Thyroid gland (tissue), 7 donors: ENCODE measurements around a stretch of chr21.

DNA sequence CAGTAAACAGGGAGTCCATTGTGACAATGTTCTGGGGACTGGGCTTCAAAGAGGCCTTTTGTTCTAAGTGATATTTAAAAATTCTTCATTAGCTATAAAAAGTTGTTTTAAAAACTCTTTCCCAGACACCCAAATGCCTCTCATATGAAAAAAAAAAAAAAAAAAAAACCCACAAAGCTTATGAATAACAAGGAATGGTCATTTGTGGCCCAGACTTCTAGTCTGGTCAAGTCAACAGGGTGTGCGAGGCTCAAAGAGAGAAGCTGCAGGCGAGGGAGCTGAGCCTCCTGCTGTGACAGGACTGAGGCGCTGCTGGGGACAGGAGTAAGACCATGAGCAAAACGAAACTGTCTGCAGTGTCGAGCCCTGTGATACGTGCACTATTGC is 30.5 kb upstream of the KCNE2 start:
- PRO-cap, 2 experiments, result no peak in any of the 2 experiments
- RAMPAGE, long total RNA, 5 experiments, result no peak in any of the 5 experiments

DNA sequence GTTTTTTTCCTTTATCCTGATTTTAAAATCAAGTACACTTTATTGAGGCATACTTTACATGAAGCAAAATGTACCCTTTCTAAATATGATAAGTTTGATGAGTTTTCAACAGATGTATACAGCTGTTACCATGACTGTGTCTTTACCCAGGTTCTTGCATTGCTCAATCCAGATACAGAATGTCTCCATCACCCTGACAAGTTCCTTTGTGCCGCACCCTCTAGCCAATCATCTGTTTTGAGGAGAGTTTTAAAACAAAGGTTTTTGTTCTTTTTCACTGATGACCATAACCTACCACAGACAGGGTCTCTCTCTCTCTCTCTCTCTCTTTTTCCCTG is 1.1 kb upstream of the KCNE1 start:
- PRO-cap, 2 experiments, result no peak in any of the 2 experiments
- RAMPAGE, long total RNA, 5 experiments, result no peak in any of the 5 experiments

- PRO-cap, 2 experiments, result no peak in any of the 2 experiments
- RAMPAGE, long total RNA, 5 experiments, result no peak in any of the 5 experiments
These were observed 34.5 kb upstream of the KCNE1 start for GRCh38 chr21:34546518-34546816.

DNA sequence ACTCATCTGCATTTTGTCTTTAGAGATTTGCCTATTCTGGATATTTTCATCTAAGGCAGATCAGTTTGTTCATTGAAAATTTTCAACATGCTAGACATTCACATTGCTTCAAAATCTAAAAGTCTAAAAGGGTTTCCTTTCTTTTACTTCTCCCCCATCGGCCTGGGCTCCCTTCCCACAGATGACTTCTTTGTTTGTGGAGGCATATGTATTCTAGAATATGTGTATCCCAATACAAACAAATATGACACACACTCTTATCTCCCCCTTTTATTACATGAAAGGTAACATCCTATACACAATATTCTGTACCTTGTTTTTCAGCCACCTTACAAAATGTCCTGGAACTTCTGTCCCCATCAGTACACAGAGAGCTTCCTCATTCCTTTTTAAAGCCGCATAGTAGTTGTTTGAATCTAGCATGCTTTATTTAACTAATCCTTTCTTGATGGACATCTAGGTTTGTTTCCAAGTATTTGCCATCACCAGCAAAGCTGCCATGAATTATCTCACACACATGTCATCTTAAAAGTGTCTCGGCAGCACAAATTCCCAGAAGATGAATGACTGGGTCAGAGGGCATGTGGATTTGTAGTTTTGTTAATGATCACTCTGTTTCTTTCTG is 68.1 kb downstream of the CLIC6 start:
- PRO-cap, 2 experiments, result no peak in any of the 2 experiments
- RAMPAGE, long total RNA, 5 experiments, result no peak in any of the 5 experiments

DNA sequence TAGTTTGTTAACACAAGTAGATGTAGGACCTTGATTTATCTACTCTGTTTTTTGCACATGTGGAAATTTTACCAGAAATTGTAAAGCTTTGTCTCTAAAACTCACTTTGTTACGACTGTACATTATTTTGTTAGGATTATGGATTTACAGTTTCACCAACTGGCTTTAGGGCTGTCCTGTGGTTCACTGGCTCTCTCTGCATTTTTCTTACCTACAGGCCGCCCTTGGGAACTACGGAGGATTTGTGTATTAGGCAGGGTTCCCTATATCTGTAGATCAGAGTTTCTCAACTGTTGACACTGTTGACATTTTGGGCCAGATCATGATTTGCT is 125.6 kb downstream of the CLIC6 start:
- PRO-cap, 2 experiments, result no peak in any of the 2 experiments
- RAMPAGE, long total RNA, 5 experiments, result no peak in any of the 5 experiments

DNA sequence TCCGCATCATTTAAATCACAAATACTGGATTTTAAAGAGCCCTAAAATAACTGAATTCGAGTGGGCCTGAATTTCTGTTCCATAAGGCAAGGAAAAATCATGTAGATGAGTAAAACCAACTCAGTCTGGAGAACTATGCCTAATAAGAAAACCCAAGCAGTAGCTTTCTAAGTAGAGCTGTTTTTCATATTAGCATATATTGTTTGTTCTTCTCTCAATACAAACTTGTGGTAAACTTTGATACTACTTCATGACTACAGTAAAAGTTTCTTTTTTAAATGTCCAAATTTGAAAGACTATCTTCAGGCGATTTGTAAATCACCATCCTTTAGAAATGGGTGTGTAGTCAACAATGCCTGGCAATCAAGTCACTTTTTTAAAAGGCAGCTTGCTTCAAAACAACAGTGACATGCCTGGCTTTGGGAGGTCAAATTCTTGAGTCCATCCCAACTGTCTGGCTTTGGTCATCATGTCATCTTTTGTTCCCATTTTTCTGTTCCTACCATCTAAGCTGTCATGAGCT is 156.0 kb downstream of the CLIC6 start:
- PRO-cap, 2 experiments, result no peak in any of the 2 experiments
- RAMPAGE, long total RNA, 5 experiments, result no peak in any of the 5 experiments

GRCh38 chr21:34840616-34841202 is 171.9 kb downstream of the CLIC6 start:
- PRO-cap, 2 experiments, result no peak in any of the 2 experiments
- RAMPAGE, long total RNA, 5 experiments, result no peak in any of the 5 experiments

DNA sequence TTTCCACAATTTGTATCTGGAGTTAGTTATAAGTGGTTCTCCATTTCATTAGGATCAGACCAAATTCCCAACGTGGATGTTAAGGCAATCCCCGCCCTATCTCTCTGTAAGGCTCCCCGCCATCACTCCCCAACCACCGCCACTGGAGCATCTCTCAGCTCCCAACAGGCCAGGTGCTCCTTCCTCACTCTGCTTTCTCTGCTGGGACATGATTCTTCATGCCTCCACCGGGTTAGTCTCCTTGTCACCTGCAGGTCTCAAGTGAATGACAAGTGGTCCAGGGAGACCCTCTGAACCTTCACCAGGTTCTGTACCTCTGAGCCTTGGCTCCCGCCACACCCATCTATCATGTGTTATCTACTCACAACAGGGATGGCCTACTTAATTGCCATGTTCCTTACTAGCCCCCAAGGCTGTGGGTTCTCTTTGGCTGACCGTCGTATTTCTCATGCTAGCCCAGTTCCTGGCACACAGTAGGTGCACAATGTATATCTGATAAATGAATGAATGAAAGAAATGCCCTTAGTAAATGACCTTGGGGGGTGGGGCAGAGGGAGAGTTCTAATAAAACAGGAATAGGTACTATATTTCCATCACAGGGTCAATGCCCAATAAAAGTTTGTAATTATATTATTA is 180.6 kb downstream of the RUNX1 start:
- PRO-cap, 2 experiments, result no peak in any of the 2 experiments
- RAMPAGE, long total RNA, 5 experiments, result no peak in any of the 5 experiments

DNA sequence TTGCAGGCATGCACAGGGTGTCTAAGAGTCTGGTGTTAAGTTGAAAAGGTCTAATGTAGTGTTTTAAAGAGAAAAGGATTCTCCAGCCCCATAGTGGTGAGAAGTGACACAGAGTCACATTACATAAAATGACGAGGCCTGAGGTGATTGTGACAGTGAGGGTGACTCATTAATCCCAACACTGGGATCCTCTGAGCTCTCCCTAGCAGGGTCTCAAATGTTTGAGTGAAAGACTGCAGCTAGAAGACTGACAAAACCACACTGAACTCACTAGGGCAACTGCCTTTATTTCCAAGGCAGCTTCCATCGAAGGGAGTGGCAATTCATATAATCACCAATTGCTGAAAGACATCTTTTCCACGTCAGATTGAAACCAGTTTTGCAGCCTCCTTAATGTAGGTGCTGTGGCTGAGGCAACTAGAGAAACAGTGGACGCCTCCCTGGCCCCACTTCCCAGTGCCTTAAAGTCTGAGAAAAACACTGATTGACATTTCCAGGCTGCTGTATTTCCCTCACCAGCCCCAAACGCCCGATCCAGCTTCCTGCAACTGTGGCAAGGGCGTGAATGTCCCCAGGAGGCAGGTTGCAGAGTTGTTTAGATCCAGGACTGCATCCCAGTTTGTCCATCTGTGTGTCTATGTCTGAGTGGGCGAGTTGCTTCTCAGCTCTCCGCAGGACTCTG is 81.4 kb downstream of the RUNX1 start:
- PRO-cap, 2 experiments, result no peak in any of the 2 experiments
- RAMPAGE, long total RNA, 5 experiments, result no peak in any of the 5 experiments

GRCh38 chr21:35034698-35035094 is 14.4 kb downstream of the RUNX1 start:
- PRO-cap, 2 experiments, result no peak in any of the 2 experiments
- RAMPAGE, long total RNA, 5 experiments, result no peak in any of the 5 experiments

GRCh38 chr21:35190475-35190901 is 141.4 kb upstream of the RUNX1 start:
- PRO-cap, 2 experiments, result no peak in any of the 2 experiments
- RAMPAGE, long total RNA, 5 experiments, result no peak in any of the 5 experiments

GRCh38 chr21:35257288-35257810 is 208.2 kb upstream of the RUNX1 start:
- PRO-cap, 2 experiments, result peak in 1 of 2 experiments; most common minus-strand start chr21:35257572 (in 1)
- RAMPAGE, long total RNA, 5 experiments, result no peak in any of the 5 experiments

GRCh38 chr21:35428541-35428973 is 379.5 kb upstream of the RUNX1 start:
- PRO-cap, 2 experiments, result no peak in any of the 2 experiments
- RAMPAGE, long total RNA, 5 experiments, result no peak in any of the 5 experiments

DNA sequence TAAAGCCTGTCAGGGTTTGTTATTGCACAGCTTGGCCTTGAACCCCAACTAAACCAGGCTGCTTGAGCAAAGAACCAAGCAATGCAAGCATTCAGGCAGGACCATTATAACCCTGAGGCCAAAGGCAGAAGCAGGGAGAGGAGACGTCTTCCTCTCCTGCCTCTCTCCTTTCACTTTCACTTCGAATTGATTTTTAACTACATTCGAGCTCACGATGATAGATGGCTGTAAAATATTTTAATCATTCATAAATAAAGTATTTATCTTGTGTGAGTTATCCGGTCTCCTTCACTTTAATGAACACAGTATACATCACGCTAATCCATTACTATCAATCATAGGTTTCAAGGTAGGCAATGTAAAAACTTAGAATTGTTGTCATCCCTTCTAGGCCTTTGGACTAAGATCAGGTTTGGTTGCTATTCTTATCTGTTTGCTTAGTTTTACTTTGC is 480.1 kb upstream of the RUNX1 start:
- PRO-cap, 2 experiments, result no peak in any of the 2 experiments
- RAMPAGE, long total RNA, 5 experiments, result no peak in any of the 5 experiments

GRCh38 chr21:35922562-35923120 is 137.7 kb downstream of the SETD4 start:
- PRO-cap, 2 experiments, result no peak in any of the 2 experiments
- RAMPAGE, long total RNA, 5 experiments, result no peak in any of the 5 experiments

- PRO-cap, 2 experiments, result no peak in any of the 2 experiments
- RAMPAGE, long total RNA, 5 experiments, result no peak in any of the 5 experiments
These were observed 55.8 kb downstream of the SETD4 start for GRCh38 chr21:36004492-36004908.

- PRO-cap, 2 experiments, result no peak in any of the 2 experiments
- RAMPAGE, long total RNA, 5 experiments, result no peak in any of the 5 experiments
These were observed 22.0 kb upstream of the CBR3 start for GRCh38 chr21:36112620-36113507.

GRCh38 chr21:36127264-36127763 is 7.6 kb upstream of the CBR3 start:
- PRO-cap, 2 experiments, result no peak in any of the 2 experiments
- RAMPAGE, long total RNA, 5 experiments, result no peak in any of the 5 experiments

- PRO-cap, 2 experiments, result peak in 2 of 2 experiments; most common minus-strand start chr21:36130303 (in 1)
- RAMPAGE, long total RNA, 5 experiments, result no peak in any of the 5 experiments
These were observed 4.8 kb upstream of the CBR3 start for GRCh38 chr21:36129945-36130583.

- PRO-cap, 2 experiments, result no peak in any of the 2 experiments
- RAMPAGE, long total RNA, 5 experiments, result no peak in any of the 5 experiments
These were observed 1.2 kb downstream of the MORC3 start for GRCh38 chr21:36321272-36321487.